ENCODE data around the genes SRRT and ZNHIT1.

GRCh38 chr7:100678855-100679217 lies 5.3 kb downstream of the GNB2 start:
- PRO-cap, 2 experiments, result no peak in any of the 2 experiments

DNA sequence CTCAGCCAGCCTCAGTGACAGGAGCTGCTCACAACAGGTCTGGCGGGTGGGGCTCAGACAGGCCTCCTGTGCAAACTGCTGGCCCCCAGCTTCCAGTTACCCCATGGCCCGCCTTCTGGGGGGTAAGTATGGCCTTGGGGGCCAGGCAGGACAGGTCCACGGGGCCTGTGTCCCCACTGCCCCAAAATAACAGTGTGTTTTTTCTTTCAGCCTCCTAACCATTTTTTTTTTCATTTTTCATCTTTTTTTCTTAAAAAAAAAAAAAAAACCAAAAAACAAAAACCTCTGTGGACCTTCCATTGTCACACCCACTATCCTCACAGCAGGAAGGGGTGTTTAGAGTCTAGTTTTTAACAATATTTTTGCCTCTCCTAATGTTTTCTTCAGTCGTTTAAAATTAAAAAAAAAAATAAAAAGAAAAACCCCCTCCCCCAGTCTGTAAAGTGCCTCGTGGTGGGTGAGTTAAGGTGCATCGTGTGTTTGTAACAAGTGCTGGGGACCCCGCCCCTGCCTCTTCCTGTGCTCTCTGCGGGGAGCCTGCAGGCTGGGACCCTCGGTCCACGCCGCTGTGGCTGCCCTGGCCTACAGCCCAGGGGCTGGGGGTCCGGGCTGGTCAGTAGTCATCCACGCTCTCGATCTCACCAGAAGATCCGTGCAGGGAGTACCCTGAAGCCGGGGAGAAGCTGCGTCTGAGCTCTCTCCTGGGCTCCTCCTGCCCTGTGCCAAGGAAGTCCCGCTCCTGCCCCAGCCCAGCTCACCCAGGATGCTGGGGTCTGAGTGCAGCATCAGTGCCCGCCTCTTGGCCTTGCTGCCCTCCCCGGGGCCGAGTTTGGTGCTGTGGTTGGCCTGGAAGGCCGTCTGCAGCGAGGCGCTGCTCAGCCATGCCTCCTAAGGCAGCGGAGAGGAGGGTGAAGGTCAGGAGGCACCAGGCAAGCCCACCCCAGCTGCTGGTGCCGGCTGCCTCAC lies 7.8 kb downstream of the GNB2 start:
- PRO-cap, 2 experiments, result no peak in any of the 2 experiments

GRCh38 chr7:100693351-100693597 lies 776 bp downstream of the GIGYF1 start:
- PRO-cap, 2 experiments, result no peak in any of the 2 experiments

DNA sequence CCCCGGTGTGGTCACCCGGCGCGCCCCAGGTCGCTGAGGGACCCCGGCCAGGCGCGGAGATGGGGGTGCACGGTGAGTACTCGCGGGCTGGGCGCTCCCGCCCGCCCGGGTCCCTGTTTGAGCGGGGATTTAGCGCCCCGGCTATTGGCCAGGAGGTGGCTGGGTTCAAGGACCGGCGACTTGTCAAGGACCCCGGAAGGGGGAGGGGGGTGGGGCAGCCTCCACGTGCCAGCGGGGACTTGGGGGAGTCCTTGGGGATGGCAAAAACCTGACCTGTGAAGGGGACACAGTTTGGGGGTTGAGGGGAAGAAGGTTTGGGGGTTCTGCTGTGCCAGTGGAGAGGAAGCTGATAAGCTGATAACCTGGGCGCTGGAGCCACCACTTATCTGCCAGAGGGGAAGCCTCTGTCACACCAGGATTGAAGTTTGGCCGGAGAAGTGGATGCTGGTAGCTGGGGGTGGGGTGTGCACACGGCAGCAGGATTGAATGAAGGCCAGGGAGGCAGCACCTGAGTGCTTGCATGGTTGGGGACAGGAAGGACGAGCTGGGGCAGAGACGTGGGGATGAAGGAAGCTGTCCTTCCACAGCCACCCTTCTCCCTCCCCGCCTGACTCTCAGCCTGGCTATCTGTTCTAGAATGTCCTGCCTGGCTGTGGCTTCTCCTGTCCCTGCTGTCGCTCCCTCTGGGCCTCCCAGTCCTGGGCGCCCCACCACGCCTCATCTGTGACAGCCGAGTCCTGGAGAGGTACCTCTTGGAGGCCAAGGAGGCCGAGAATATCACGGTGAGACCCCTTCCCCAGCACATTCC lies 858 bp downstream of the EPO start:
- PRO-cap, 2 experiments, result no peak in any of the 2 experiments

GRCh38 chr7:100805073-100805927 lies 22.0 kb downstream of the EPHB4 start:
- PRO-cap, 2 experiments, result no peak in any of the 2 experiments

GRCh38 chr7:100826624-100827332 lies 545 bp downstream of the EPHB4 start:
- PRO-cap, 2 experiments, result peak in 2 of 2 experiments; most common plus-strand start chr7:100827006 (in 2); most common minus-strand start chr7:100826770 (in 1)

GRCh38 chr7:100844491-100845266 lies 7.8 kb upstream of the SLC12A9 start:
- PRO-cap, 2 experiments, result no peak in any of the 2 experiments

DNA sequence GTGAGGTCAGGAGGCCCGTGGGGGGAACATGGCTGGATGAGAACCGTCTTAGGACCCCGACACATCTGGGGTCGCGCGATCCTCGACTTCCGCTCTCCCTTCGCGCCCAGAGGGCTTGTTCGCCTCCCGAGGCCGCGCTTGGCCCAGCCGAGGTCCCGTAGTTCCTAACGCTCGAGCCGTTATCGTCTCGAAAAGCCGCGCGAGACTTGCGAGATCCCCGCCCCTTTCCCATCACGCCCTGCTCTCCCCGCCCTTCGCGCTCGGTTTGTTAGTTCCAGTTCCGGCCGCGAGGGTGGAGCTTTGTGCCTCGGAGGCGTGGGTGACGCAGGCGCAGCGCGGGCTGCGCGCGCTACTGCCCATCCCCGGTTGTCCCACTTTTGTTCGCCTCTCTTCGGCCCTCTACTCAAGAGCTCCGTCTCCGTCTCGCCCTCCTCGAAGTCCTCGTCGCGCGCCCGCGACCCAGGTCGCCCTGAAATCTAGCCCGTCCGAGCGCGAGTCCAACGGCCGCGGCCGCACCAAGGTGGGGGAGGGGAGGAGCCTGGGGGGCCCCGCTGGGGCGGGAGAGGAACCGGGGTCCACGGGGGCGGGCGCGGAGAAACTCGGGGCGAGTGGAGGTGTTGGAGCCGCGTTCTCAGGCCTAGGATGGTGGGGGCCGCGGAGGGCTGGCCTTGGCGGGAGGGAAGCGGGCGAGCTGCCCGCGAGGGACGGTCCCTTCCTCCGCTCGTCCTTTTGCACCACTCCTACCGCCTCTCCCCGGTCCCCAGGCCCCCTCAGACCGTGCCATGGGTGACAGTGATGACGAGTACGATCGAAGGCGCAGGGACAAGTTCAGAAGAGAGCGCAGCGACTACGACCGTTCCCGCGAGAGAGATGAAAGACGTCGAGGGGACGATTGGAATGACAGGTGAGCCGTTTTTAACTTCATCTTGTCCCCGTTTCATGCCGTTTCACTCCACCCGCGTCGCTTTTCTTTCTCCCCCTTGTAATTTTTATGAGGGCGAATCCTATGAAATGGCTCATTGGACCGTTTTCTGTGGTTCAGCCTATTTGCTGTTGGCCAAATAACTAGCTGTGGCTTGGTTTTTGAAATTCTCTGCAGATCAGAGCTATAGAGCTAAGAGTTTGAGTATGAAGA lies at the start of gene SRRT:
TSS of gene SRRT (plus strand) at position 295 of the 1,135 bp plus-strand sequence.
- PRO-cap, 2 experiments, result peak in 2 of 2 experiments; most common plus-strand start position 268 of the sequence (in 1); most common minus-strand start position 146 of the sequence (in 2)

DNA sequence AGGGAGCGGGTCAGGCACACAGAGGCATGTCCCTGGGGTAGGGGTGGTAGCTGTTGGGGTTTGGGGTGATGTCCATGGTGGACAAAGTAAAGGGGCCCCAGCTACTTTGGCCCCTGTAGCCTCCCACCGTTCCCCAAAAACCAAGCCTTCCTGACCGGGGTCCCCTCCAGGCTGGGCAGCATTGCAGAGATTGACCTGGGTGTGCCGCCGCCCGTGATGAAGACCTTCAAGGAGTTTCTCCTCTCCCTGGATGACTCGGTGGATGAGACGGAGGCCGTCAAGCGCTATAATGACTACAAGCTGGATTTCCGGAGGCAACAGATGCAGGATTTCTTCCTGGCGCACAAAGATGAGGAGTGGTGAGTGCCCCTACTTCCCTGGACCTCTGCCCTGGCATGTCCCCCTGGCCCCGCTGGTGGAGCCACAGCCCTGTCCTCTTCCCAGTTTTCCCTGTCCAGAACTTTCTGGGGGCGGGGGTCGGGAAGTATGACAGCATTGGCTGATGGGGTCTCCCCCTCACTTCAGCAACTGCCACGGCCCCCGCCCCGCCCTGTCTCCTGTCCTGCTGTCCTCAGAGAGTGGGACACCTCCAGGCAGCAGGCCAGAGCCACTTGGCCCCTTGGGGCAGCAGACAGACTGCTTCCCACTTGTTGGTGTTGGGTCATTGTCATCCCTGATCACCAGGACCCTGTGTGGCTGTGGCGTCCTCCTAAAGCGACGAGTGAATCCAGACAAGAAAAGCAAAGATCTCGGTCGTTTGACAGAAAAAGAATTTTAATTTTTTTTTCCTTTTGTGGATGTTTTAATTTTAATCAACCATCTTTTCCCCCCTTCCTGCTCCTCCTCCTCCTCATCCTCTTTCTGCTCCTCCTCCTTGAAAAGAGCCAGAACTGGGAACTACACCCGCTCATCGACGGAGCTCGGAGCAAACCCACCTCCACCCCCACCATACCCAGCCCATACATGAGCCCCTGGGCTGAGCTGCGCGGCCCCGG lies 7.3 kb downstream of the SRRT start:
- PRO-cap, 2 experiments, result no peak in any of the 2 experiments

DNA sequence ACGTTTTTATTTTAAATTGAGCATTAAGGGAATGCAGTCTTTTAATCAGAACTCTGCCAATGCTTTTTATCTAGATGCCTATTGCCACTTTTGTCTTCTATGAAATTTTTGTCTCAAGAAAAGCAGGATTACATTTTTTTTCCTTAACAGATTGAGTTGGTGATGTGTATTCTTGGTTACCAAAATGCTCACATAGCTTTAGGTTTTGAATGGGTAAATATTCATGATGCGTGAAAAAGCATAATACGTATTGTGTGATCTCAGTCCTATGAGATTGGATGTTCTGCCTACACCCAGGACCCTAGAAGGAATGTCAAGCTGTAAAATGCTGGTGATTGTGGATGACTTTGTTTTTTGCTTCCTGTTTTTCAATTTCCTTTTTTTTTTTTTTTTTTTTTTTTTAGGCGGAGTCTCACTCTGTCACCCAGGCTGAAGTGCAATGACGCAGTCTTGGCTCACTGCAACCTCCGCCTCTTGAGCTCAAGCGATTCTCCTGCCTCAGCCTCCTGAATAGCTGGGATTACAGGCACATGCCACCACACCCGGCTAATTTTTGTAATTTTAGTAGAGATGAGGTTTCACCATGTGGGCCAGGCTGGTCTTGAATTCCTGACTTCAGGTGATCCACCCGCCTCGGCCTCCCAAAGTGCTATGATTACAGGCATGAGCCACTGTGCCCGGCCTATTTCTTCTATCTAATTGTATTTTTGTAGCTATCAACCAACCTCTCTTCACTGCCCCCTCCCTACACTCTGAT lies 14.7 kb upstream of the ACHE start:
- PRO-cap, 2 experiments, result no peak in any of the 2 experiments

- PRO-cap, 2 experiments, result peak in 2 of 2 experiments; most common plus-strand start chr7:100967228 (in 1); most common minus-strand start chr7:100967115 (in 2)
Observed at GRCh38 chr7:100966869-100967388, 2.4 kb upstream of the MUC12 start.

DNA sequence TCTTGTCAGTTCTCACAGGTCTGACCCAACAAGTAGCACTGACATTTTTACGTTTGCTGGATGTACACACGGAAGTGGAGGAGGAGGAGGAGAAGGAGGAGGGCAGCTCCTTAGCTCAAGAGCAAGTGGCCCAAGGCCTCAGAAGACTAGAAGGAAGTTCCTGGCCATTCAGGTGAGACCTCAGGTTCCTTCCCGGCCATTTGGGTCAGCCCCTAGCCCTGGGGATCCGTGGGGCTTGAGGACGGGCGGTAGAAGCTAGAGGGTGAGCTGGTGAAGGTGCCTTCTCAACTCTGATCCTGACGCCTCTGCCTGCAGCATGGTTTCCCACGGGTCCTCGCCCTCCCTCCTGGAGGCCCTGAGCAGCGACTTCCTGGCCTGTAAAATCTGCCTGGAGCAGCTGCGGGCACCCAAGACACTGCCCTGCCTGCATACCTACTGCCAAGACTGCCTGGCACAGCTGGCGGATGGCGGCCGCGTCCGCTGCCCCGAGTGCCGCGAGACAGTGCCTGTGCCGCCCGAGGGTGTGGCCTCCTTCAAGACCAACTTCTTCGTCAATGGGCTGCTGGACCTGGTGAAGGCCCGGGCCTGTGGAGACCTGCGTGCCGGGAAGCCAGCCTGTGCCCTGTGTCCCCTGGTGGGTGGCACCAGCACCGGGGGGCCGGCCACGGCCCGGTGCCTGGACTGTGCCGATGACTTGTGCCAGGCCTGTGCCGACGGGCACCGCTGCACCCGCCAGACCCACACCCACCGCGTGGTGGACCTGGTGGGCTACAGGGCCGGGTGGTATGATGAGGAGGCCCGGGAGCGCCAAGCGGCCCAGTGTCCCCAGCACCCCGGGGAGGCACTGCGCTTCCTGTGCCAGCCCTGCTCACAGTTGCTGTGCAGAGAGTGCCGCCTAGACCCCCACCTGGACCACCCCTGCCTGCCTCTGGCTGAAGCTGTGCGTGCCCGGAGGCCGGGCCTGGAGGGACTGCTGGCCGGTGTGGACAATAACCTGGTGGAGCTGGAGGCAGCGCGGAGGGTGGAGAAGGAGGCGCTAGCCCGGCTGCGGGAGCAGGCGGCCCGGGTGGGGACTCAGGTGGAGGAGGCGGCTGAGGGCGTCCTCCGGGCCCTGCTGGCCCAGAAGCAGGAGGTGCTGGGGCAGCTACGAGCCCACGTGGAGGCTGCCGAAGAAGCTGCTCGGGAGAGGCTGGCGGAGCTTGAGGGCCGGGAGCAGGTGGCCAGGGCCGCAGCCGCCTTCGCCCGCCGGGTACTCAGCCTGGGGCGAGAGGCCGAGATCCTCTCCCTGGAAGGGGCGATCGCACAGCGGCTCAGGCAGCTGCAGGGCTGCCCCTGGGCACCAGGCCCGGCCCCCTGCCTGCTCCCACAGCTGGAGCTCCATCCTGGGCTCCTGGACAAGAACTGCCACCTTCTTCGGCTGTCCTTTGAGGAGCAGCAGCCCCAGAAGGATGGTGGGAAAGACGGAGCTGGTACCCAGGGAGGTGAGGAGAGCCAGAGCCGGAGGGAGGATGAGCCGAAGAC lies 2.3 kb downstream of the TRIM56 start:
- PRO-cap, 2 experiments, result no peak in any of the 2 experiments

DNA sequence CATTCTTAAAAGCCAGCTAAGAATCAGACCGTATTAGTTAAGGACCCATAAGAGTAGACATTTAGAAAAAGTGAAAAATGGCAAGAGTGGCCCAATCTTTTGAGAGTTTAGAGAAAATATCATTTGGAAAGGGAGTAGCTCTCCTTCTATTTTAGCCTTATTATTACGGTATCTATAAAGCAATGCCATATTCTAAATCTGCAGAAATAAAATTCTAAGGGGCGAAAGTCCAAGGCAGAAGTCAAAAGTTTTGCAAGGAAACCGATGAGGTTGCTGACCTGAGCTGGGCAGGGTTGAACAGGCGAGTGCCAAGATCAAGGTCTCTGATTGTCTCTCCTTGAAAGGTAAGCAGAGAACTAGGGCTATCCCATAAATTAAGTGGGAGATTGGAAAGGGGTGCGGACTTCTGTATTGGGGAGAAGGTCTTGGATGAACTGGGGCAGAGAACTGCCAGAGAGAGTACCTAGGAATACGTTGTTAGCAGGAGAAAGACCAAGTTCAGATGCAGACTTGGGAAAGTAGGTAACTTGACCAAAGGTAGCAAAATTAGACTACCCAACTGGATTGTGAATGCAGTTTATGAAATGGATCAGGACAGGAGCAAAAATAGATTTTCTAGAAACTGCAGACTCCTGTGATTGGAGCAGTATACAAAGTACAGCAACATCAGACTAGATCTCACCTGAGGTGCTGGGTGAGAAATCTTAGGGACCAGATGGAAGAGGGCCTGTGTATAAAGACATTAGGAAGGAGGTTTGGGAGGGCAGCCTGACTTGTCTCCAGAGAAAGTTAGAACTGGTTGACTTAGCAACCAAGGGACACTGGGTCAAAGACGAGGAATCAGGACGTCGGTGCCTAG lies 11.9 kb downstream of the TRIM56 start:
- PRO-cap, 2 experiments, result no peak in any of the 2 experiments

DNA sequence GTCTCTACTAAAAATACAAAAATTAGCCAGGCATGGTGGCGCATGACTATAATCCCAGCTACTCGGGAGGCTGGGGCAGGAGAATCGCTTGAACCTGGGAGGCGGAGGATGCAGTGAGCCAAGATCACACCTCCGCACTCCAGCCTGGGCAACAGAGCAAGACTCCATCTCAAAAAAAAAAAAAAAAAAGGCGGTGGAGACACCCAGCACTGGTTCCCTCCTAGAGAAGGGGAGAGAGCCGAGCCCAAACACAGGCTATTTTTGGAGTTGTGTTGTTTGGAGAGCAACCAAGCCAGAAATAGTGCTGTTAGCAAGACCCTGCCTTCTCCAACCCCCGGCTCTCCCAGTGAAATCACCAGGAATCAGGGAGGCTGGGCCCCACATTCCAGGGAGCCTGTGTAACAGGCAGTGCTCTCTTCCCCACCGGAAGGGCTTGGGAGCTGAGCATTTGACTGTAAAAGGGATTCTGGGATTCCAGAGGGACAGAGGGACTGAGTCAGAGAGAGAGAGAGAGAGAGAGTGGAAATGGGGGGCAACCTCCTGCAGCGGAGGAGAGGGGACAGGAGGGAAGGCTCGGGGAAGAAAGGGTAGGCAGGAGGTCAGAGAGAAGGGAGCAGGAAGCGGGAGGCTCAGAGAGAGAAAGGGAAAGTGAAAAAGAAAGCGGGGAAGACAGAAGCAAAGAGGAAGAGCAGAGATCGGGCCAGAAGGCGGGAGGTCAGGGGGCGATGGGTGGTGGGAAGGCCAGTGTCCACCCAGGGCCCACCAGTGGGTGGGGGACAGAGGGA lies 5.0 kb upstream of the SERPINE1 start:
- PRO-cap, 2 experiments, result peak in 2 of 2 experiments; most common plus-strand start position 471 of the sequence (in 1); most common minus-strand start position 339 of the sequence (in 1)

- PRO-cap, 2 experiments, result no peak in any of the 2 experiments
Observed at GRCh38 chr7:101133617-101133967, 6.7 kb downstream of the SERPINE1 start.

GRCh38 chr7:101217860-101218816 lies at the start of gene ZNHIT1:
ZNHIT1 (plus strand) TSS chr7:101218165.
- PRO-cap, 2 experiments, result peak in 2 of 2 experiments; most common plus-strand start chr7:101218165 (in 1); most common minus-strand start chr7:101218003 (in 2)

- PRO-cap, 2 experiments, result no peak in any of the 2 experiments
Observed at GRCh38 chr7:101390720-101391706, 28.3 kb downstream of the COL26A1 start.

DNA sequence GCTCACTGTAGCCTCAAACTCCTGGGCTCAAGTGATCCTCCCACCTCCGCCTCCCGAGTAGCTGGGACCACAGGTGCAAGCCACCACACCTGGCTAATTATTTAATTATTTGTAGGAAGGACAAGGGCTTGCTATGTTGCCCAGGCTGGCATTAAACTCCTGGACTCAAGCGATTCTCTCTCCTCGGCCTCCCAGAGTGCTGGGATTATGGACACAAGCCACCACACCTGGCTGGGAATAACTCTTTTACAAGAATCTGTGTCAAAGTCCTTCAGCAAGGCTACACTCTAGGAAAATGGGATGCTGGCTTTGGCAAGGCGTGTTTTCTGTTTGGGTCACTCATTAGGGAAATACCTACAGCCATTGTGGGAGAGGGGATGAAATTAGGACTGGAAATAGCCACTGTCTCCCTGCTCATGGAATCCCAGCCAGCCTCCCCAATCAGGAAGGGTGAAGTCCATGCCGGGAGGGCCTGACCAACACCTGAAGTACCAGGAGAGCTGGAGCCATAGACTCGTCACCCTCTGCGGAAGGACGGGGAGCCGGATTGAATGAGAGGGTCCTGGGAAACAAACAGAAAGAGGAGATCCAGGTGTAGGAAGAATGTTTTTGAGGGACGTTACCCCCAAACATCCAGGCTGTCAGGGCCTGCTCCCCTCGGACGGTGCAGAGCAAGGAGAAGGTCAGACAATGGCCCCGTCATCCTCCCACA lies 72.2 kb upstream of the MYL10 start:
- PRO-cap, 2 experiments, result no peak in any of the 2 experiments

- PRO-cap, 2 experiments, result peak in 2 of 2 experiments; most common plus-strand start chr7:101814309 (in 2); most common minus-strand start chr7:101814397 (in 1)
Observed at GRCh38 chr7:101813994-101814504, 3.4 kb upstream of the CUX1 start.

GRCh38 chr7:101875310-101875758 lies 57.9 kb downstream of the CUX1 start:
- PRO-cap, 2 experiments, result no peak in any of the 2 experiments